Placental epithelial cell (primary cell): ENCODE results near the gene HLA-E.

DNA sequence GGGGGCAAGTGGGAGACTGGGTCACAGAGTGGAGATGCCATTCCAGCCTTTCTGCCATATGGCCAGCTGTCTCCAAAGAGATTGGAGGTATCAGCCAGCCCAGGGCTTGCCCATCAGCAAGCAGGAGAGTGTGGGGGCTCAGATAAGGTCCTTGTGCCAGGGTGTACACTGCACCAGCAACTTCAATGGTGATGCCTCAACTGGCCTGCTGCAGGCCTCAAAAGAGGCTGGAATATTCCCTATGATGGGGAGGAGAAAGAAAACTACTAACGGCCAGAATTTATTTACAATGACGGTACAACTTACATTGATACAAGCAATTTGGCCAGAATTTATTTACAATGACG lies 186 bp upstream of the TRIM10 start:
- CAGE, long polyA plus RNA = no peak

- CAGE, long polyA plus RNA = no peak
Measured at GRCh38 chr6:30260032-30260616, 46.9 kb upstream of the TRIM26 start.

- CAGE, long polyA plus RNA = no peak
Measured at GRCh38 chr6:30314106-30314858, 12.4 kb upstream of the TRIM39 start.

DNA sequence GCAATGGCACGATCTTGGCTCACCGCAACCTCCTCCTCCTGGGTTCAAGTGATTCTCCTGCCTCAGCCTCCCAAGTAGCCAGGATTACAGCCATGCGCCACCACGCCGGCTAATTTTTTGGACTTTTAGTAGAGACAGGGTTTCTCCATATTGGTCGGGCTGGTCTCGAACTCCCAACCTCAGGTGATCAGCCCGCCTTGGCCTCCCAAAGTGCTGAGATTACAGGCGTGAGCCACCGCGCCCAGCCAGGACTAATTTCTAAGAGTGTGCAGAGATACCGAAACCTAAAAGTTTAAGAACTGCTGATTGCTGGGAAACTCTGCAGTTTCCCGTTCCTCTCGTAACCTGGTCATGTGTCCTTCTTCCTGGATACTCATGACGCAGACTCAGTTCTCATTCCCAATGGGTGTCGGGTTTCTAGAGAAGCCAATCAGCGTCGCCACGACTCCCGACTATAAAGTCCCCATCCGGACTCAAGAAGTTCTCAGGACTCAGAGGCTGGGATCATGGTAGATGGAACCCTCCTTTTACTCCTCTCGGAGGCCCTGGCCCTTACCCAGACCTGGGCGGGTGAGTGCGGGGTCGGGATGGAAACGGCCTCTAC lies at the start of gene HLA-E:
Gene HLA-E, plus strand, starts transcription at position 484 of the 604 bp plus-strand sequence.
- CAGE, long polyA plus RNA = no peak

- CAGE, long polyA plus RNA = no peak
Measured at GRCh38 chr6:30489630-30490538, 575 bp downstream of the HLA-E start.

DNA sequence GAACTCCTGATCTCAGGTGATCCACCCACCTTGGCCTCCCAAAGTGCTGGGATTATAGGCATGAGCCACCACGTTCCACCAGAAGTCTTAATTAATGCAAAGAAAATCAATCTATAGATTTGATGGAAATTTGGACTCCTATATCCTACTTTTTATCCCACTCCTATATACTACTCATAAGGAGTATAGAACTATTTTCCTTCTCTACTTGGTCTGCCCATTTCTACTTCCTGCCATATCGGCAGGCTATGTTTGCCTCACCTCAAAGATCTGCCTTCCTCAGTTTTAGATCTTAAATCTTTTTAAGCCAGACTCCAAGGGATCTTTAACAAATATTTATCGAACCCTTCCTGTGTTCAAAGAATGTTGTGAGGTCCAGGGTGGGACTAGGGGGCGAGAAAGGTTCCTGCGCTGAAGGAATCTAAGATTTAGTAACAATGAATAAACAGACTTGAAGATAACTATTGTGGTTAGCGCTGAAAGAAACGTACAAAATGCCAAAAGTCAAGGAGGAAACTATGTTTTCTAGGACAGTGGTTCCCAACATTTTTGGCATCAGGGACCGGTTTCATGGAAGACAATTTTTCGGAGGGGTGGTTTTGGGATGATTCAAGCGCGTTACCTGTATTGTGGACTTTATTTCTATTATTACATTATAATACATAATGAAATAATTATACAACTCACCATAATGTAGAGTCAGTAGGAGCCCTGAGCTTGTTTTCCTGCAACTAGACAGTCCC lies 6.1 kb downstream of the HLA-E start:
- CAGE, long polyA plus RNA = no peak

GRCh38 chr6:30508473-30508846 lies 19.2 kb downstream of the HLA-E start:
- CAGE, long polyA plus RNA = no peak

DNA sequence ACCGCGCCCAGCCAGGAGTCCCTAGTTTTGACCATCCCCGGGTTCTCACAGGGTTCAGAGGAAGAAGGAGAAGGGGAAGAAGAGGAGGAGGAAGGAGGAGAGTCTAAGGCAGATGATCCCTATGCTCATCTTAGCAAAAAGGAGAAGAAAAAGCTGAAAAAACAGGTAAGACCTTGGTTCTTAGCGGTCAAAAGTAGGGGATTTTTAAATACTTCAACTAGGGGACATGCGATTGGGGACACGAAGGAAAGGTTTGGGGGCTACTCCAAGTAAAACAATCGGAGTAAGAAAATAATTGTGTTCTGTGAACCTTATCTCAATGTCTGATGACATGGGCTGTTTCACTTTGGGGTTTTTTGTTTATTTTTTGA lies 11.1 kb downstream of the ABCF1 start:
- CAGE, long polyA plus RNA = no peak

- CAGE, long polyA plus RNA = no peak
Measured at GRCh38 chr6:30583768-30584672, 12.8 kb downstream of the ABCF1 start.

DNA sequence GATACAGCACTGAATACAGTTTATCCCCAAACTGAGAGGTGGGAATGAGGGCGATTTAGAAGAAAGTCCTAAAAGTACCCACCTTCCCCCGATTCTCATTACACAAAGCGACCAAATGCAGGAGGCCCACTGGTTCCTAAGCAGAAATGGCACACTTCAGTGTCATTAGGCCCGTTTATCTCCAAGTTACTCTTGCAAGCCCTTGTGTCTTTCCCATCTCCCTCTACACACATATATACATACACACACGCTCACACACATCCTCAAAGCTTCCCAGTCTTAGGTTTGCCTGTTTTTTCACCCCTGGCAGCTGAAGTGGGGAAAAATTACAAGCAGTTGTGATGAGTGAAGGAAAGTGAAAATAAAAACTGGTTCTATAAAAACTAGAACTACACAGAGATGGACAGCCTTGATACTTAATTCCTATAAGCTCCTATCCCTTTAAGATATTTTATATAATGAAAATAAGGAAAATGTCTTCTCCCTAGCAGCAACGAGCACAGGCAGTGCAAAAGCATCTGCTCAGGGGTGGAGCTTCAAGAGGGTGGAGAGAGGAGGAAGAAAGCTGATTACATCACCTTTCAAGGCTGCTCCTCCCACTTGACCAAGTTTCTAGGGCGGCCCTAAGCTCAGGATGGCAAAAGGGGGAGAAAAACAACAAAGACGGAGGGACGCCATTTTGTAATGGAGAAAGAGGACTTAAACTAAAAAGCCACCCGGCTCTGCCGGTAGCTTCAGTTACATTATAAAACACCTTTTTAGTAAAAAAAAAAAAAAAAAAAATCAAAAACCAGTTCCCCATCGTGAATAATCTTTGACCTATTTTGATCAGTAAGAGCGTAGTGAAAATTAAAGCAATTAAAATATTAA lies 2.3 kb downstream of the PPP1R10 start:
- CAGE, long polyA plus RNA = no peak

GRCh38 chr6:30646426-30646829 lies 505 bp upstream of the C6orf136 start:
- CAGE, long polyA plus RNA = no peak

DNA sequence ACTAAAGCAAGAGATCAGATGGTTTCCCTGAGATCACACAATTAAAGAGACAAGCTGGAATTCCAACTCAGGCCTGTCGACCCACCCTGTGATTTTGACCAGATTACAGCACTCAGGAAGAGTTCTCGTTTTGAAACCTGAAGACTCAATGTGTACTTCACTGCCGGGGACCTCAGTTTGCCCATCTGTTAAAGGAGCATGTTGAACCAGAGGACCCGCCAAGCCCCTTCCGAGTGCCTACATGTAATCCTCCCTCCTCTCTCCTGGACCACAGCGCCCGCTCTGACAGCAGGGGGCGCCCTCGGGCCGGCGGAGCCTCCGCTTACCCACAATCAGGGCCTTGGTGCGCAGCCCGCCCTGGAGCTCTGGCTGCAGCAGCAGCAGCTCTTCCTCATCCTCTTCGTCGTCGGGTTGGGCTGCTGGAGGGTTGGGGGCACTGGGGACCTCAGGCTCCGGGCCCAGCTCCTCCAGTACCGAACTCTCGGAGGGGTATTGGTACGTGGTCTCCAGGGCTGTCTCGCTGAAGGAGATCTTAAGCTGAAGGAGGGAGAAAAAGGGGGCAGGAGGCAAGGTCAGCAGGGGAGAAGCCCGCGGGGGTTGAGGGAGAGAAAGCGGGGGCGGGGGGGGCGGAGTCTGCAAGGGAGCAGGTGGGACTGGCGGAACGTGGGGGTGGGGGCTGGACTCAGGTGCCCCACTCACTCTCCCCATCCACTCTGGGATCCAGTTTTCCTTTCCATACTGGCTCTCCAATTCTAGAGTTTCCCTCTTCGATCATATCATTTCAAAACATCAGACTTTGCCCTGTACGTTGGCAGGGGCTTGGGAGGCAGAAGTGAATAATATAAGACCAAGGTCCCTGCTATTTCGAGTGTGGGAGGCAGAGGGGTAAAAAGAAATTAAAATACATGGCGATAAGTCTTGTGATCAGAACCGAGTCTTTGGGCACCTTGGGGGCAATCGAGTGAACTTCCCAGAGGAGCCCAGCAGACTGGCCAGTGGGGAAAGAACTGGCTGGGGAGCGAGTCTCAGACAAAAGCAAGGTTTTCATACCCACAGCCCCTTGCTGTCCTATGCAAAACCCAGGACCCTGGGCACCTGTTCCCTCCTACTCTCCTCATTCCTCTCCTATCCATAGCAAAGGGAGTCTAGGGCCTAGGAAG lies 6.4 kb upstream of the DHX16 start:
- CAGE, long polyA plus RNA = no peak

GRCh38 chr6:30680058-30680724 lies 6.3 kb downstream of the PPP1R18 start:
- CAGE, long polyA plus RNA = no peak

- CAGE, long polyA plus RNA = no peak
Measured at GRCh38 chr6:30687727-30688404, 1.4 kb upstream of the PPP1R18 start.

- CAGE, long polyA plus RNA = no peak
Measured at GRCh38 chr6:30764051-30764701, 19.8 kb upstream of the IER3 start.

DNA sequence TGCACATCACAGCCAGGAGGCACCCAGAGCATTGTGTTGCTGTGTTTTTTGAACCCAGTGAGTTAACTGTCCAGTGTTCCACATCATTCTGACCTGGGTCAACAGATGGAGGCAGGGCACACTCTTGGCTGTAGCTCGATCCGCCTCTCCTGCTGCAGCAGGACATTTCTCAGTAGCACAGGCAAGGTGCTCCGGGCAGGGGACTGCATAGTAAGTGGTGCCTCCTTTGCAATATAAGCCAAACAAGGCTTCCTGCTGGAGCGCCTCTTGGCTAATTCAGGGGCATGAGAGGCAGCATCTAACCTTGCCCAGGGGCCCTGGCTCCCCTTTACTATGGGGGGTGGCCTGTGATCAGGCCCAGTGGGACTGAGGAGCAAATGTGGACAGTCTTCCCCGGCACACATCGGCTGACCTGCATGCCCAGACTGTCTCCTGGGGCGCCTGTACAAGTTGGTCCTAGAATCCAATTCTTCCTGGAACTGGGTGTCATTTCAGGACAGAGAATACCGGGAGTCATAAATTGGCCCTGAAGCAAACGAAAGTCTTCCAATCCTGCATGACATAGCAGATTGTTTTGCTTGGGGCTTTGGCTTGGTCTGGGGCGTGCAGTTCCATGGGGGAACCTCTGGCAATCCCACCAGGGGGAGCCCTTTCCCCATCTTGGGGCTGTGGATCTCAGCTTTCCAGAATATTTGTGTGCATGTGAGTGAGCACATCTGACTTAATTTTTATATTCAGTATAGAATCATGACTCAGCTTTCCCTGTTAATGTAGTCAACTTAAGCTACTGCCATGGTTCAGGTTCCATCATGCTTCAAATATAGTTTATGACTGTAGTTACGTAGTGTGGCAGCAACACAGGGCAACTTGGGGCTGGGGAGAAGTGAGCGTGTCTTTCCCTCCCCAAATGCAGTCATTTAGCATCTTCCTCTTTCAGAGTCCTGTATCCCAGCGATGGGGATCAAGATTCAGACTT lies 56.0 kb upstream of the DDR1 start:
- CAGE, long polyA plus RNA = no peak

DNA sequence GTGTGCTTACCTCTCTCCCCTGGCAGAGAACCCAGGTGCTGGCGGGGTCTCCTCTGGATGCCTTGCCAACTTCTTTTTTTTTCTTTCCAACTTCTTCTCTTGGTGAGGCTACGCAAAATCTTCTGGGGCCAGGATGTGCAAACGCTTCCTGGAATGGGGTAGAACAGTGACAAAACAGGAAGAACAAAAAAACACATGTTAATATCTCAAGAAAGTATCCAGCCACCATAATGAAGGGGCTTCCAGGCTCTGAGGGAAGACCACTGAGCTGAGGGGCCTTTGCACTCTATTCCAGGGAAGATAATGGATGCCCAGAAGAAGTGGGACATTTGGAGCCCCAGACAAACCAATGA lies 53.8 kb upstream of the DDR1 start:
- CAGE, long polyA plus RNA = no peak

- CAGE, long polyA plus RNA = no peak
Measured at GRCh38 chr6:30843865-30844555, 40.3 kb upstream of the DDR1 start.

- CAGE, long polyA plus RNA = no peak
Measured at GRCh38 chr6:30875953-30876590, 8.2 kb upstream of the DDR1 start.

DNA sequence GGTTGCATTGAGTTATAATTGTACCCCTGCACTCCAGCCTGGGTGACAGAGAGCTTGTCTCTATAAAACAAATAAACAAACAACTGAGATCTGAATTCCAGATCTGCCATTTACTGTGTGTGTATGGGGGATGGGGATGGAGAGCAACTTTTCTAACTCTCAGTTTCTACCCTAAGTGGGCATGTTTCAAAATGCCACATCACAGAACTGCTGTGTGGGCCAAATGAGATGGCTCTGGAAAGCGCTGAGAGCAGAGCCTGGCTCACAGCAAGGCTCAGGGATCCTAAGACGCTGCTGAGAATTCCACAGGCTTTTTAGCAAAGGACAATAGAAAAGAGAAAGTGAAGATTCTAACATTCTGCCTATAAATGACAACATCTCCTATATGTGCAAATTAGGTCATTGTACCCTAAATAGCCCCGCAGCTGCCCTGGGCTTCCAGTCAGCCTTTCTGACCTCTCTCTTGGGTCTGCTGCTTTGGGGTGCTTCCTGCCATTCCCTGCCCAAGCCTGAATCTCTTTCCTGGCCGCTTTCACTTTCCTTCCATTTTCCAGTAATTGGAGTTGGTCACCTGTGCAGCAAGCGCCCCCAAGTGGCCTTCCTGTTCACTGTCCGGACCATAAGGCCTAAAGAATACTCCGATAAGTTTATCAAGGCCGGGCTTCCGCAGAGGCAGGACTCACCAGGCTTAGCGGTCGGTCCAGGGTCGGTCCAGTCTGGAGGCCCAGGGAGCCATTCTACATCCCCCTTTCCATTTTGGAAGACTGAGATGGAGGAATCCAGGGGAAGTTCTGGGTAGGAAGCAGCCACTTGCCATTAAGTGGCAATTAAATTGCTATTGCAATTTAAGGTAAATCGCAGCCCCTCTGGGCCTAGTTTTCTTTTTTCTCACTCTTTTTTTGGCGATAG lies 6.8 kb upstream of the DDR1 start:
- CAGE, long polyA plus RNA = no peak